Gastrocnemius medialis (tissue), 3 donors: ENCODE measurements around the genes SLC25A25 and SWI5.

DNA sequence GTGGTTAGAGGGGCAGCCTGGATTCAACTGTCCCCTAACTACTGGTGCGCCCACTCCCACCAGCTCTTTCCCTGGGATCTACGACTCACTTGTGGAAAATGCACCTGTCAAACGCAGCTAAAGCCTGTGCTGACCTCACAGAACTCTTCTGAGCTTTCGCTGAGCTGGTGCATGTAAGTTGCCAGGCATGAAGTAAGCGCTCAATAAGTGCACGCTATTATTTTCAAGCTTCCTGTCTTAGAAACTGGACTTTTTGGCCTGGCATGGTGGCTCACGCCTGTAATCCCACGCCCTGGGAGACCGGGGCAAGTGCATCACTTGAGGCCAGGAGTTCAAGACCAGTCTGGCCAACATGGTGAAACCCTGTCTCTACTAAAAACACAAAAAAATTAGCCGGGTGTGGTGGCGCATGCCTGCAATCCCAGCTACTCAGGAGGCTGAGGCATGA lies 20.7 kb upstream of the TOR2A start:
- PRO-cap: no peak
- RAMPAGE, long total RNA, 3 experiments: no peak in any of the 3 experiments

- PRO-cap: no peak
- RAMPAGE, long total RNA, 3 experiments: no peak in any of the 3 experiments
These were observed 8.4 kb downstream of the SH2D3C start for GRCh38 chr9:127769699-127770735.

DNA sequence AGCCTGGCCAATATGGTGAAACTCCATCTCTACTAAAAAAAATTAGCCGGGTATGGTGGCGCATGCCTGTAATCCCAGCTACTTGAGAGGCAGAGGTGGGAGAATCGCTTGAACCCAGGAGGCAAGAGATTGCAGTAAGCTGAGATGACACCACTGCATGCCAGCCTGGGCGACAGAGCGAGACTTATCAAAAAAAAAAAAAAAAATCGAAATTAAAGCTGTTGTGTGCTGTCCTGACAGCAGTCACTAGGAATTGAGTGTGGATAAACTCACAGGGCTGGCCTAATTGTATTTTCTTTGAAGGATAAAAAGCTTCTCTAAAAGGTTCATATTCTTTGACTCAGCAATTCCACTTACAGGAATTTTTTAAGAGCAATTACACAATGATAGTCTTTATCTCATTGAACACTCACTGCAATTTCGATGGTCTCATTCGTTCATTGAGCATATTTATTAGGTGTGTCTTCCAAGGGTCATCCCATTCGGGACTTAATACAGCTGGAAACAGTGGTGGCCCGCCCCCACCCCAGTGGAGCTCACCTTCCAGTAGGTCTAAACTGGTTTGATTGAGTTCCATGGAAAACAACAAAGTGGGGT lies 6.5 kb downstream of the CDK9 start:
- PRO-cap: no peak
- RAMPAGE, long total RNA, 3 experiments: no peak in any of the 3 experiments

GRCh38 chr9:127793924-127794297 lies 8.1 kb downstream of the CDK9 start:
- PRO-cap: no peak
- RAMPAGE, long total RNA, 3 experiments: no peak in any of the 3 experiments

DNA sequence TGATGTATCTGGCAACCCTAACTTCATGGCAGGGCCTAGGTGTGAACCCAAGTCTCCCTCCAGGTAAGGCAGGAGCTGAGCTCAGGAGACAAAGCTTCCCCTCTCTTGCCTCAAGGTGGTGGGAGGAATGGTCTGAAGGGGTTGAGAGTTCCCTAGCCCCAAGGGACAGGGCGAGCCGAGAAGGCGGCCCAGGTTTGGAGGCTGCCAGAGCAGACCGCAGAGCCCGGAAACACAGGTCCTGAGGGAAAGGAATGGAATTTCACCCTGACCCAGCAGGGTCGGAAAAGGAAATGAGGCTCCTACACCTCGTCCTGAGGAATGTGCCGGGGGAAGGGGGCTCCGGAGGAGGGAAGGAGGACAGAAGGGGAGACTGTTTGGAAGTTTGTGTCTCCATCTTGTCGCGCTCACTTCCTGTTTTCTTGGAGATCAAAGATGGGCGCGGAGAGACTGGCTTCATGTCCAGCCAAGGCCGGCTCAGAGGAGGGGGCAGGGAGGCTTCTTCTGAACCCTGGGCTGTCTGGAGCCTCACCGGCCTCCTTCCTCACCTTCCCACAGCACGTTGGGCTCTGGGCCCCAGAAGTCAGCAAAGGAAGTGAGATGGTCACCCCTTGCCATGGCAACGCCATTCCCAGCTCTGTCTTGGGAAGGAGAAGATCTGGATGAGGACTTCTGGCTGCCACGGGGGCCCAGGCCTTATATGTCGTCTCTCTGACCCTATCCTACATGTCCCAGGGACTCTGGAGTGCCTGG lies 9.5 kb downstream of the ENG start:
- PRO-cap: no peak
- RAMPAGE, long total RNA, 3 experiments: no peak in any of the 3 experiments

DNA sequence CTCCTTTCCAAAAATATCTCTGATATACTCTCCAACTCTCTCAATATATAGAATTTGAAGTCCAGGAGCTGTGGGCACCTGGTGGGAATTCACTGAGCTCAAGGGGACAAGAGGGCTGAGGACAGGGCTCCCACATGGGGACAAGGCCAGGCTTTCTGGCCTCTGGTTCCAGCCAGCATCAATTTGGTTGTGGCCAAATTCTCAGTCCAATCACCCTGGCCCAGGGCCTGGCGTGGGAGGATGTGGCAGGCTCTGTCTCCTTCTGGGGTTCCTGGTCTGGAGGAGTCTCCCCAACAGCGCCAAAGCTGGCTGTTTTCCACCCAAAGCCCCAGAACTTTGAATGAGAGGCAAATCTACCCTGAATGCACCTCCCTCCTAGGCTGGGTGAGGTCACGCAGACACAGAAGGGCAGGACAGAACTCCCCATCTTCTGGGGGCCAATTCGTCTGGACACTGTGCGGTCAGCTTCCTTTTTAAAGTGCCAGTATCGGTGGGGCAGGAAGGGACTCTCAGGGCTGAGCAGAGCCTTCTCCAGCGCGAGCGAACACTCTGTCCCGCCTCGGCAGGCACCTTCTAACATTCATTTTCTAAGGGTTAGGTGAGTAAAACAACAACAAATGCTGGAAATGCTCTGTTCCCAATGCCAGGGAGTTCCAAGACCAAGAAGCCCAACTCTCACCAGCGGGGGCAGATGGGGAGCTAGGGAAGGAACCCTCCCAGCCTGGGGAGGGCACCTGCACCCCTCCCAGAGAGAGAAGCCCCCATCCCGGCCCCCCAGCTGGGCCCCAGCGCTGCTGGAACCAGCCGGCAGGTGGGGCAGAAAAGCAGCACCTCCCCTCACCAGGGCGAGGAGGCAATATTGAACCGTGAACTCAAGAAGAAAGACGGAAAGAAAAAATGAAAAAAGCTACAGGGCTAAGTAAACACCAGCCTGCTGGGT lies 3.6 kb upstream of the DPM2 start:
- PRO-cap: no peak
- RAMPAGE, long total RNA, 3 experiments: no peak in any of the 3 experiments

DNA sequence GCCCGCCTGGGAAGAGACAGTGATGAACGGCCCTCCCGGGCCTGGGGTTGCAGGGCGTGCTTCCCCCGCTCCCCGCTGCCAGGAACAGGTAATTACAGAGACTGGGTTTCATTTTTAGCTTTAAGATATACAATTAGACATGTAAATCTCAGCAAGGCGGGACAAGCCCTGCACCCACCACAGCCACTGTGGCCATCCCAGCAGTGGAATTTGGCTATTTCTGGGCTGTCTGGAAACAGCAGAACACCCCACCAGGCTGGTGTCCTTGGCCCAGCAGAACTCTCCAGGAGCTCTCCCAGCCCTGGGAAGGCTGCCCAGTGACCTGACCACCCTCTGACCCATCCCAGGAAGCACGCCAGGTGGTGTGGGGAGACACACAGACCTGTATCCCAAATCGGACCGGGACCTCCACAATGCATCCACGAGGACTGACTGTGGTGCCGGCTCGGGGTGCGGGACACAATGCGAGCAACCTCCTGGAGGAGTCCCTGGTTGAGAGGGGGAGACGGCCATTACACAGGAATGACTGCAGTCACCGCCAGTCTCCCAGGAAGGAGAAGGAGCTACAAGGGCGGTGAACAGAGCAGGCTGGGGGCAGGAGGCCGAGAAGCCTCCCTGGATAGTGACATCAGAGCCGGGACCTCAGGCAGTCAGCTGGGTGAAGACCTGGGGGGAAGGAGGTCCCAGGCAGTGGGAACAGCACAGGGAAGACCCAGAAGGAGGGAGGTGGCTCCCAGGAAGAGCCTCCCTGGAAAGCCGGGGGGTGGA lies 17.3 kb downstream of the EEIG1 start:
- PRO-cap: no peak
- RAMPAGE, long total RNA, 3 experiments: no peak in any of the 3 experiments

- PRO-cap: no peak
- RAMPAGE, long total RNA, 3 experiments: no peak in any of the 3 experiments
These were observed 10.9 kb downstream of the EEIG1 start for GRCh38 chr9:127969867-127970246.

DNA sequence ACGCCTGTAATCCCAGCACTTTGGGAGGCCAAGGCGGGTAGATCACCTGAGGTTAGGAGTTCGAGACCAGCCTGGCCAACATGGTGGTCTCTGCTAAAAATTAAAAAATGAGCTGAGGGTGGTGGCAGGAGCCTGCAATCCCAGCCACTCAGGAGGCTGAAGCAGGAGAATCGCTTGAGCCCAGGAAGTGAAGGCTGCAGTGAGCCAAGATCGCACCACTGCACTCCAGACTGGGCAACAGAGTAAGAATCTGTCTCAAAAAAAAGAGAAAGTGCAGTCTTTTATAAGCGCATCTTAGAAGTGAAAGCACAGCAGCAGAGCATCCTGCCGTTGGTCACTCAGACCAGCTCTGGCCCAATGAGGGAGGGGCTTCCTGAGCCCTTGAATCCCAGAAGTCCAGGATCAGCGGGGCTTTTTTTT lies 42.5 kb downstream of the NAIF1 start:
- PRO-cap: no peak
- RAMPAGE, long total RNA, 3 experiments: no peak in any of the 3 experiments

- PRO-cap: no peak
- RAMPAGE, long total RNA, 3 experiments: no peak in any of the 3 experiments
These were observed 13.4 kb downstream of the NAIF1 start for GRCh38 chr9:128053651-128054103.

DNA sequence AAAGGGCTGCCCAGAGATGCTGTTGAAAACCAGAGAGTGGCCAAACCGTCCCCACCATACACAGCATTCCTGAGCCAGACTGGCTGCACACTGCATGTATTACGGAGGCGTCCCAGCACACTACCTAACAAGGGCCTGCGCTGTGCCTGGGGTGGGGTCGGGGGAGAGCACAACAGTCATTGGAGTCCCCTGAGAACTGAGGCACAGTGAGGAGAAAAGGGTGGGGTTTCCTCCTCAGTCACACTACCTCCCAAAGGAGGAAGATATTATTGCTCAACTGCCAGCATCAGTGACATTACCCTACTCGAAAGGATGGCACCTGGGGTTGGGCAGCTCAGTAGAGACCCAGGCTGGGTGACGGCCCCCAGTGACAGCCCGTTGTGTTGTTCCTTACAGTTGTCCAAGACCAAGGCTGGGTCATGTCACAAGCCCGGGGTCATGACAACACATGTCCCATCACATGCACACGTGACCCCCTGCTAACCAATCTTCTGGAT lies 4.4 kb downstream of the NAIF1 start:
- PRO-cap: no peak
- RAMPAGE, long total RNA, 3 experiments: no peak in any of the 3 experiments

GRCh38 chr9:128068047-128068957 lies at the start of gene SLC25A25:
TSS of gene SLC25A25 (plus strand) at chr9:128068232.
- PRO-cap: bidirectional peak, plus-strand start at chr9:128068234, minus-strand start at chr9:128067851
- RAMPAGE, long total RNA, 3 experiments: no peak in any of the 3 experiments

- PRO-cap: bidirectional peak, plus-strand start at chr9:128078733, minus-strand start at chr9:128078630
- RAMPAGE, long total RNA, 3 experiments: no peak in any of the 3 experiments
These were observed 10.6 kb downstream of the SLC25A25 start for GRCh38 chr9:128078214-128079404.

GRCh38 chr9:128107561-128108062 lies 19.9 kb downstream of the PTGES2 start:
- PRO-cap: bidirectional peak, plus-strand start at chr9:128107655, minus-strand start at chr9:128107523; bidirectional peak, plus-strand start at chr9:128108038, minus-strand start at chr9:128107844
- RAMPAGE, long total RNA, 3 experiments: no peak in any of the 3 experiments

GRCh38 chr9:128108958-128109201 lies 18.6 kb downstream of the PTGES2 start:
- PRO-cap: no peak
- RAMPAGE, long total RNA, 3 experiments: no peak in any of the 3 experiments

DNA sequence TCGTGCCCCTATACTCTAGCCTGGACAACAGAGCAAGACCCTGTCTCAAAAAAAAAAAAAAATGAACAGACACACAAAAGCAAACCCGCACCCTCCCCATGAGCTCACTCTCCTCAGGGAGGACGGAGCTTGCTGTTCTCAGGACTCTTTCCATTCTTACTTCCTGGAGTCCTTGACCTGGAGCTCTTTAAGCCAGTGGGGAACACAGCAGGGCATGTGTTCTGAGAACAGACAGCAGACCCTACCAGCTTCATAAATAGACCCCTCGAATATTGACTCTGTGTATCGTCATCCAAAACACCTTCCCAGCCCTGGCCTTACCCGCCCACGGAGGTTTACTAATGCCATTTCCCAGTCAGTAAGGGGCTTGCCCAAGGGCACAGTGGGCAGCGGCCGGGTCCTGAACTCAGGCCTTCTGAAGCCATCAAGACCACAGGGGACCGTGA lies 11.1 kb downstream of the PTGES2 start:
- PRO-cap: no peak
- RAMPAGE, long total RNA, 3 experiments: no peak in any of the 3 experiments

DNA sequence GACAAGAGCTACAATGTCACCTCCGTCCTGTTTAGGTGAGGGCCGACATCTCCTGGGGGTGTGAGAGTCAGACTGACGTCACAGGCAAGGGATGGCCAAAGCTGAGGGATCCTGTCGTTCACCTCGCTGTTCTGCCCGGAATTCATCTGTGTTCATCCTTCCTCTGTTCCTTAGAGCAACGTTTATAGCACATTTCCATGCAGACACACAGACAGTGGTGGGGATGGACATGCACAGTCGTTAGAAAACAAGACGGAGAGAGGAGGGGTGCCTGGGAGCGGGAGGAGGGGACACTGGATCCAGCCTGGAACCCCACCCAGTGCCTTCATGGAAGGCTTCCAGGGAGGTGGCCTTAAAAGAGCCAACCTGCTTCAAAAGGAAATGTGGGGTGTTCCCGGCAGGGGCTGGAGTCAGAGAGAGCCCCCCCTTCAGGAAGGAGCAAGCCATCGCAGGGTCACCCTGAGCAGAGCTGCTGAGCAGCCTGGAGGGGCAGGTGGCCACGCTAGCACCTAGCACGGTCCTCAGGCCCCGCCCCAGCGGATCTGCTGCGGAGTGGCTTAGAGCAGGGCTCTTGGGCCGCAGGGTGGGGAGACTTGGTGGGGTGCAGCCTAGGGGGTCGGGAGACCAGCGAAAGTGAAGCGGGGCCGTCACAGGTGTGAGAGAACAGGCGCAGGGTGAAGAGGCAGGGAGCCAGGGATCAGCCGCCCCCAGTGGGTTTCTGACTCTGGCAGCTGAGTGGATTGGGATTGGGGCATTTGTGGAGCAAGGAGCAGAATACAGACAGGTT lies 1.3 kb downstream of the LCN2 start:
- PRO-cap: no peak
- RAMPAGE, long total RNA, 3 experiments: no peak in any of the 3 experiments

- PRO-cap: bidirectional peak, plus-strand start at chr9:128193152, minus-strand start at chr9:128192884
- RAMPAGE, long total RNA, 3 experiments: no peak in any of the 3 experiments
These were observed 1.6 kb upstream of the CIZ1 start for GRCh38 chr9:128192823-128193614.

DNA sequence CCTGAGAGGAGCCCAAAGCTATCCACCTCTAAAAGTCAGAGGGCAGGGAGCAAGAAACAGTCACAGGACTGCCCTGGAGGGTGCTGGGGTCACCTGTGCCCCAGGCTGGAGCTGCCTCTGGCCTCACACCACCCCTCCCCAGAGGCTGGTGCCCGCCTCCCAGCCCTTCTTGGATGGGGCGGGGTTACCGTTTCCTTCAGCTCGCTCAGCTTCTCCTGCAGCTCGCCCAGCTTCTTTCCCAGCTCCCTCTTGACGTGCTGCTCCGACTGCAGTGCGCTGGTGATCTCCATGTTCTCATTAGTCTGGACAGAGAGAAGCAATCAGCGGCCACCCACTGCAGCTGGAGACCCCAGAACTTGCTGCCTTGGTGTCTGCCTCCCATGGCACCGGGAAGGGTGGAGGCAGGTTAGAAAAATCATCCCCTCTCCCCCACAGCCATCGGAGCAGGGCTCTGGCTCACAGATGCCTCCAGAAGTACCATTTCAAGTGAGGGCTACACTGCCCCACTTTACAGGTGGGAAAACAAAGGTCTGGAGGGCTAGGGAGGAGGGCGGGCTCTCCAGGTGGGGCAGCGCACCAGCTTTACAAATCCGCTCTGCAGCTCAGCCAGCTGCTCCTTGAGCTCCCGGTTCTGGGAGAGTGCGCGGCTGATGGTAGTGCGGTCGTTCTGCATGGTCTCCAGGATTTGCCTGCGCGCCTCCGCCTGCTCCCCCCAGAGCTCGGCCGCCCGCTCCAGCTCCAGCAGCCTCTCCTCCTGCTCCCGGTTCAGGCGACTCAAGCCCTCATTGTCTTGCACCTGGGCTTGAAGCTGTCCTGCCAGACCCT lies 15.7 kb downstream of the GOLGA2 start:
- PRO-cap: no peak
- RAMPAGE, long total RNA, 3 experiments: no peak in any of the 3 experiments

DNA sequence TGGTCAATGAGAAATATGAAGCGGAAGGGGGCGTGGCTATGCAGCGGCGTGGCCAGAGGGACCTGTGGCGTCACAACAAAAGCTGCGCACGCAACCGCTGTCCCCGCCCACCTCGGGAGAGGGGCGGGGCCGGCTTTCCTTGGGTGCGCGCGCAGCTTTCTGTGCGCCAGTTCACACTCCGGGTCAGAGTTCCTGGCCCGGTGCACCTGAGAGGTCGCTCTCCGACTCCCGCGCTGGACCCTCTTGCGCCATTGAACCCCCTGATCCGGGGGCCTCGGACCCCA lies at the start of gene SWI5:
Gene SWI5, plus strand, starts transcription at position 169 of the 284 bp plus-strand sequence.
- PRO-cap: bidirectional peak, plus-strand start at position 186 of the sequence, minus-strand start outside the sequence
- RAMPAGE, long total RNA, 3 experiments: start-site peak on the plus strand in 3 of 3 experiments, centred at positions 161 to 162 of the sequence, 59 to 81 reads per replicate